Jurkat, Clone E6-1 (cell line): ENCODE data around the gene TANGO6.

DNA sequence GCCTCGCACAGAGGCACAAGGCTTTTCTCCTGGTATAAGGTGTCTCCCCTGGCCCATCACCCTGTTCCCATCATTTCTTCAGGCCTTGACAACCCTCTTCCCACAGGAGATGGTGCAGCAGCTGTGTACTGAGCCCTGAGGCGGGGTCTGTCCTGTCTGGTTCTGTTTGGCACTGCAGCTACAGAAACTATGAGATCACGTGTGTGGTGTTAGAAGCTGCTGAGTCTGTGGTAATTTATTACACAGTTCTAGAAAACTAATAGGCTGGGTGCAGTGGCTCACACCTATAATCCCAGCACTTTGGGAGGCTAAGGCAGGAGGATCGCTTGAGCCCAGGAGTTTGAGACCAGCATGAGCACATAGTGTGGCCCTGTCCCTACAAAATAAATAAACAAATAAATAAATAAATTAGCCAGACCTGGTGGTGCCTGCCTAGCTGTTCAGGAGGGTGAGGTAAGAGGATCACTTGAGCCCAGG lies 7.3 kb downstream of the PLA2G15 start:
- RRBS: no CpG with 5 or more reads among the region's 4 CpGs

DNA sequence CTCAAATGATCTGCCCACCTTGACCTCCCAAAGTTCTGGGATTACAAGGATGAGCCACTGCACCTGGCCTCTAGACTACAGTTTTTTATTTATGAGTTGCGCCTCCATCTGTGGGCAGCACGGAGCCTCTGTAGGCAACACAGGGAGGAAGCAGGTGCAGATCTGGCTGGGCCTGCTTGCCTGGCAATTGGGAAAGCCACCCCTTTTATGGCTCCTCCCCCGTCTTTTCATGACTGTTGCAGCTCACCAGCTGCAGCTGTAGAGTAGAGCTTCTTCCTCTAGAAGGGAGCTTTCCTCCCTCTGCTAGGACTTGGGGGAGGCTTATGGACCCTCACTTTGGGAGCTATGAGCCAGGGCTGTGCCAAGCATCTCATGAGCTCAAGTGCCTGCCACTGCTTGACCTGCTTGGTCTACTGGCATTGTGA lies 7.1 kb upstream of the SLC7A6 start:
- RRBS: no CpG with 5 or more reads among the region's 3 CpGs

- RRBS: 100% methylated on average over 1 of the region's 33 CpGs
These were observed 5.1 kb upstream of the SLC7A6 start for GRCh38 chr16:68258810-68260121.

DNA sequence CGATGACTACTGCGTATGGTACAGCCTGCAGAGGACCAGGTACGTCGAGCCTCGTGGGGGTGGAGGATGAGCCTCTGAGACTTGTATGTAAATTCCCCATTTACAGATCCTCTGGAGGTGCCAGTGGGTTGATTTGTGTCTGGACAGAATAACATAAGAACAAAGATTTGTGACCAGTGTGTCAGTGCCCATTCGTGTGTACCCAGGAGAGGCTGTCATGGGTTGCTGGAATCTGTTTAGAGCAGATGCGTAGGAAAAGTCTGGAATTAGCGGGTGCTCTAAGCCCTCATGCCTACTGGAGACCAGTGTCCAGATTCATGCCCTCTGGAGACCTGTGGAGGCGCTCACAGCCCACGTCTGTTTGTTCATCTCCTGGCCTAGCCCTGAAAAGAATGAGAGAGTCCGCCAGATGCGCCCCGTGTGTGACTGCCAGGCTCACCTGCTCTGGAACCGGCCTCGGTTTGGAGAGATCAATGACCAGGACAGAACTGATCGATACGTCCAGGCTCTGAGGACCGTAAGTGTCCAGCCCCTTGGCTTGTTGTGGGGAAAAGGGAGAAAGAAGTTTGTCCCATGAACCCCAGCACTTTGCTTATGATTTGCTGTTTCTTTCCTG lies 35.1 kb downstream of the PRMT7 start:
- RRBS: no CpG with 5 or more reads among the region's 18 CpGs

DNA sequence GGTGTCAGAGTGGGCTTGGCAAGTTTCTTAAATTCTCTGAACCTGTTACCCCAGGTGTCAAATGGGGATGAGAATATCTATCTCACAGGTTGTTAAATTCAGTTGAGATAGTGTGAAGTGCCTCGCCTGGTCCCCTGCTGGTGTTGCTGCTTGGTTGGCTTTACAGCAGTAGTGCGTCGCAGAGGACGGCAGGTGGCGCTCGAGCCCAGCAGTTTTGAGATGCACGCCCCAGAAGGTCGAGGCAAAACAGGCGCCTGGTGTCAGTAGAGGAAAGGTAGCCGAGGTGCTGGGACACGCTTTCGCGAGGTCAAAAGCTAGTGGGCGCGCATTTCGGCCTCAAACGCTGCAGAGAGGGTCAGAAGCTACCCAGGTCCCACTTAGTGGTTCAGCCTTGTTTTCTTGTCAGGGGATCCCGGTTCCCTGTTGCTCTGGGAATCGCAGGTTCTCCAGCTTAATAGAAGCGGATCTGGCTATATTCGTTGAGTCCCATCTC lies 10.4 kb upstream of the ZFP90 start:
- RRBS: no CpG with 5 or more reads among the region's 21 CpGs

DNA sequence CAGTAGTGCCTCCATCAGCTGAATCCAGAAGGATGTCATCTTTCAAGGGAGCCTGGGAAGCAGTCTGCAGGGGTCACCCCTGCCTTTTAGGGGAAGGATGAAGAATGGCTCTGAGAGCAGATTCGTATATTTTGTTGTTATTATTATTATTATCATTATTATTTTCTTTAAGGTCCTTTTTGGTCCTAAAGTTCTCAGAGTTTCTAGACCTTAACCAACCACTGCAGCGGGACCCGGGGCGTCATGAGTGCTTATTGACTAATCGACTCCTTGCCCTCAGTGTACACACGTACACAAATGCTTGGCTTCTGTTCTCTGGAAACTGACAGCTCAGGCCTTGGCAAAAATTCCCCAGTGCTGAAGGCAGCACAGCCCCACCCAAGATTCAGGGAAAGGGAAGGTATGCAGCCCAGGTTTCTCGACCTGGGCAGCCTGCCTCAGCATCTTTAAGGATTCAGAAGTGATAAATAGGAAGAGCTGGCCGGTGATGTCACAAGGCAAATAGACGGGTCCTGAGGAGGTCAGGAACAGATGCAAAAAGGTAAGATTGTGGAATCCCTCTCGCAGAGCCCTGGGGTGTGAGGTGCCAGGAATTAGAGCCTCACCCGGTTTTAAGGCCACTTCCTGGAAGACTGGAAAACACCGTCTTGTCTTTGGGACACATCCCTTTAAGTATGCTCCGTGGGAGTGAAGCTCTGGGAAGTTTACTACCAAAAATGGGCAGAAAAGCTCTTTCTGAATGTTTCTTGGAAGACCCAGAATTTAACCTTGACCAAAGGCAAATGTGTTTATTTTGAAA lies 9.0 kb upstream of the CDH3 start:
- RRBS: no CpG with 5 or more reads among the region's 13 CpGs

DNA sequence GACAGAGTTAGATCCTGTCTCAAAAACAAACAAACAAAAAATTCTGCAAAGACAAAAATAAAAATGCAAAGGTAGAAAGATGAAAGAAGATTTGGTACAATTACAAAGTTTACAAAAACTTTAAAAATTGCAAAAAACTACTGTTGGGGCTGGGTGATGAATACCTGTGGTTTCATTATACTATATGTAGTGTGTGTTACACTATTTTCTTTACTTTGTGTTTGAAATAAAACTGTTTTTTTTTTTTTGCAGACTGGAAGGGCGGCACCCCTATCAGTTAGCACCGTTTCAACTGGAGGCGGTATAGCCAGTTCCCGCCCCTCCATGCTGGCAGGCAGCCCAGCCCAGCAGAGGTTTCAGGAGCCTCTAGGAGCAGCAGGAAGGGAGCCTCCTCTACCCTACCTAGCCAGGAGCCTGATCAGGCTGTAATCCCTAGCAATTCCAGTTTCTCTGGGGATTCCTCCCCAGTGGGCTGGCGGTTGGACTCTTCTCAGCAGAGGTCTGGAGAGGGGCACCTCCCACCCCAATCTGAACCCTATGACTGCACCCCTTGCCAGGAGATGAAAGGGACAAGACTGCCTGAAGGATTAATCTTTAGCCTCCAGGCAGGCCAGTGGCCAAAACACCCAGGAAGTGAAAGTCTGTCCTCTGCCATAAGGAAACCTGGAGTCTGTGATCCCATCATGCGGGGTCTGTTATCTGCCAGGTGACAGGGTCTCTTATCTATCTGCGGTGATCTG lies 5.1 kb upstream of the CDH1 start:
- RRBS: no CpG with 5 or more reads among the region's 7 CpGs

DNA sequence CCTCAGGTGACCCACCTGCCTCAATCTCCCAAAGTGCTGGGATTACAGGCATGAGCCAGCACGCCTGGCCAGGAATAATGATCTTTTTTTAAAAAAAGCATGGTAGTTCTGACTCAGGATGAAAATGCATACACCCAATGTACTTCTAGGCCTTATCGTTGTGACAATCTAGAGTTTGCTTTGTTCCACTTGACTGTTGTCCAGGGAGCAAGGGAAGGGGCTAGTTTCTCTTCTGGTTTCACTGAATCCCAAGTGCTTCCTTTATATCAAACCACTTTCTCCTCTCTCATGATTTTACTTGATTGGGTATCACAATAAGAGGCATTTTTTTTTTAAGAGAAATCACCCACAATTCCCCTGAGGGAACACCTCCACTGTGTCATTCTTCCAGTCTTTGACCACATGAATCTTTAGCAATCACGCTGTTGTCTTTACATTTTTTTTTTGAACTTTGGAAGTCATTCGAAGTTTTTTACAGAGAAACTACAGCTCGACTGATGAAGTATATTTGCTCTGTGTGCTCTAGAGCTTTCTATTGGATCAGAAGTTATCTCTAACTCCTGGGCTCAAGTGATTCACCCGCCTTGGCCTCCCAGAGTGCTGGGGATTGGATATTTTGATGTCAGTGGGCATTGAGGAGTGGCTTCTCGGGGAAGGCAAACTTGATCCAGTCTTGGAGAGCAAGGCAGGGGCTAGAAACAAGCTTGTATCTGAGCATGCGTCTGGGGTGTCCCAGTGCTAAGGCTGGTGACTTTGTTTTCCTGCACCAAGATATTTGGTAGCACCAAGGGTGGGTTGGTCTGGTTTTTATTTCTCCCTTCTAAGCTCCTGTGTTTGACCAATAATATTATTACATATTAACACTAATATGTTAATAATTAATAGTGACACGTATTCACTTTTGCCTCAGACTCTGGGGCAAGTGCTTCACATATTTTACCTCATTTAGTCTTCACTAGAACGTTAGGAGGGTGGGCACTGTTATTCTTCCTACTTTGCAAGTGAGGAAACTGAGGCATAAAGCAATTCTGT lies 3.1 kb downstream of the CDH1 start:
- RRBS: no CpG with 5 or more reads among the region's 10 CpGs

DNA sequence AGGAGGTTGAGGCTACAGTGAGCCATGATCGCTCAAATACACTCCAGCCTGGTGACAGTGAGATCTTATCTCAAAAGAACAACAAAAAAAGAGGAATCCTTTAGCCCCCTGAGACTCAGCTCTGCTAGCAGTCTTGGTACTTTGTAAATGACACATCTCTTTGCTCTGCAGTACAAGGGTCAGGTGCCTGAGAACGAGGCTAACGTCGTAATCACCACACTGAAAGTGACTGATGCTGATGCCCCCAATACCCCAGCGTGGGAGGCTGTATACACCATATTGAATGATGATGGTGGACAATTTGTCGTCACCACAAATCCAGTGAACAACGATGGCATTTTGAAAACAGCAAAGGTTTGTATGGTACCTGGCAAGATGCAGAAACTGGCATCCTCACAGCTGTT lies 30.2 kb upstream of the TANGO6 start:
- RRBS: no CpG with 5 or more reads among the region's 7 CpGs

DNA sequence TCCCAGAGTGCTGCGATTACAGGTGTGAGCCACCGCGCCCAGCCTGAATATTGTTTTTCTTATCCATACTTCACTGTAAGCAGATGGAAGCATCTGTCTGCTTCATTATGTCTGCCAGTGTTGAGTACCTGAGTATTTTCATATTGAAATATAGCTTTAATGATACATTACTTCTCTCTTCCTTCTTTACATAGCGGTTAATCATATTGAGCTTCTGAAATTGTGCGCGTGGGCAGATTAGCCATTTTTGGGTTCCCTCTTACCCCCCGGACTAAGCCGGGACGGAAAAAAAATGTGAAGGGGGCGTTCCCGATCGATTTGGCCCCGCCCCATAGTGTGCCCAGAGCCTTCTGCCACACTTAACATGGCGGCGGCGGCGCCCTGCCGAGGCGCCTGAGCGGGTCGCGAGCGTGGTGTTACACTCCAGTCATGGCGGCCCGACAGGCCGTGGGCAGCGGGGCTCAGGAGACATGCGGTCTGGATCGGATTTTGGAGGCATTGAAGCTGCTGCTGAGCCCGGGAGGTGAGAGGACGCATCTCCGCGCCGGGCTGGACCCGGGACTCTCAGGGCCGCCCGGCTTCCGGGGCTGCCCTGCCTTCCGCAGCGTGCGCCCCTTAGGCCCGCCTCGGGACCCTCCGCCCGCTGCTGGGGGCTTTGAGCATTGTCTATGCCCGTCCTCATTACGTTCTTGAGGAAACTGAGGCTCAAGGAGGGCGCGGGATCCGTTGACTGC lies at the start of gene TANGO6:
Gene TANGO6, plus strand, starts transcription at position 343 of the 734 bp plus-strand sequence.
- RRBS: no CpG with 5 or more reads among the region's 50 CpGs

DNA sequence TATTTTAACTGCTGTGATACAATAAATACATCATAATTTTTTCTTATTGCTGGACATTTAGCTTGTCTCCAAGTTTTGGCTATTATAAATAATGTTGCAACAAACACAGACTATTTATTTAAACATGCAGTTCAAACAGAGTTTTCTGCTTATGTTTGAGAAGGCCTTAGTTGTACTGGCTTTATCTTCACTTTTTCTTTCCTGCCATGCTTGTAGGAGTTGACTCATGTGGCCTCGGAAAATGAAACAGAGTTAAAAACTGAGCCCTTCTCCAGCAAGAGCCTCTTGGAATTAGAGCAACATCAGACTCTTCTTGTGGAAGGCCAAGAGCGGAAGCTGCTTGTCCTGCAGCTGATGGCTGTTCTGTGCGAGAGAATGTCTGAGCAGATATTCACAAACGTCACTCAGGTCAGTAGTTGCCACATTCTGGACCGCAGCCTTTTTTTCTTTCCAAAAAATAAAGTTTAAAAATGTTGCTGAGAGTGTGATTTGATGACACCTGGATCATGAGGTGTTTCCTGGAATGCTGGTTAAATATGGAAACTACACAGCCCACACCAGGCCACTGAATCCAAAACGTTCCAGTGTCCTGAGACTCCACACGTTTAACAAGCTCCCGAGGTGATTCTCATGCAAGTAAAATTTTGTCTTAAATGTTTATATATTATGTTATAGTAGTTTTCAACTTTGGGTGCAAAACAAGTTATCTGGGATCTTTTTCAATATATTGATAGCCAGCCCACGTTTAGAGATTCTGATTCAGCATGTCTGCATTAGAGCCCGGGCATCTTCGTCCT lies 65.9 kb downstream of the TANGO6 start:
- RRBS: no CpG with 5 or more reads among the region's 11 CpGs

GRCh38 chr16:69367971-69368881 lies 16.6 kb upstream of the TMED6 start:
- RRBS: no CpG with 5 or more reads among the region's 15 CpGs

DNA sequence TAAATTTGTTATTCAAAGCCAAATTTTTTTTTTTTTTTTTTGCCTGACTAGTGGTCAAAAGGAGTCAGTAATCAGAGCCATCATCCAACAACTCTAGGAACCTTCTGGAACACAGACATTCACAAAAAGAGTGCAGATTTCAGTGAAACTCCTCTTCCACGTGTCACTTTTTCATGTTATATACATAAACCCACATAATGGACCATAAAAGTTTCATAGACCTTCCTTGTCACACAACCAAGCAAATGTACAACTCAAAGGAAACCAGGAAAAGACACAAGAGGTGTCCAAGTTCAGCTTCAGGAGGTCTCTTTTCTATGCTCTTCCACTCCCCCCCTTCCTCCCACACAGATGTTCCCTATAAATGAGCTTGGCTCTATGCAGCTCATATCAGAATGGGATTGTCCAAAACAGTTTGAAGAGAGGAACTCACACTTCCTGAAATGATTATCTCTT lies 16.4 kb upstream of the TERF2 start:
- RRBS: no CpG with 5 or more reads among the region's 1 CpG

GRCh38 chr16:69423026-69423701 lies 1.3 kb upstream of the CYB5B start:
- RRBS: no CpG with 5 or more reads among the region's 18 CpGs

DNA sequence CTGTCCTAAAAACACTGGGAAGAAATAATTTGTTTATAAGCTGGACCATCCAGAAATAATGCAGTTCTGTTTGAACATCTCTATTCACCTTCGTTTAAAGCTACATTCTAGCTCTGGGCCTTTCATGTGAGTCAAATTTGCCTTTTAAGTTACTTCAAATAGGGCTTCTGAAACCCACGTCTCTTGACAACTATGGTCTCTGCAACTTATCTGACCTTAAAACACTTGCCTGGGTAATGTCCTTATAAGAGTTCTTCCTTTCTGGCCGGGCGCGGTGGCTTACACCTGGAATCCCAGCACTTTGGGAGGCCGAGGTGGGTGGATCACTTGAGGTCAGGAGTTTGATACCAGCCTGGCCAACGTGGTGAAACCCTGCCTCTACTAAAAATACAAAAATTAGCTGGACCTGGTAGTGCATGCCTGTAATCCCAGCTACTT lies 44.4 kb downstream of the CYB5B start:
- RRBS: no CpG with 5 or more reads among the region's 7 CpGs

DNA sequence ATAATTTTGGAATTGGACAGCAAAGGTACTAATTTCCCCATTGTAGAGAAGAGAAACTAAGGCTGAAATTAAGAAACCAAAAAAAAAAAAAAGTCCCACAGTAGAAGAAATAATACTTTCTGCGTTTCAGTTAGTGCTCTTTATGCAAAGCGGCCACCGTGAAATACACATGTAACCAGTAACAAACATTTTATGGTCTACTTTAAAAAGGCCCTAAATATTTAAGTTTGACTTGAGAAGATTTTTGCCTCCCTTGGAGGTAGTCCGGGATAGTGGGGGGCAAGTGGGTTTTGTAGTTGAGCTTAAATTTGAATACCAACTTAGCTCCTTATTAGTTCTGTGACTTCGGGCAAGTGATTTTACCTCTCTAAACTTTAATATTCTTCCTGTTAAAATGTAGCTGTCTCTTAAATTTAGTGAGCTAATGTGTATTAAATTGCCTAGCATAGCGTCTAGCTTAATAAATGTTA lies 3.5 kb downstream of the NFAT5 start:
- RRBS: no CpG with 5 or more reads among the region's 6 CpGs

GRCh38 chr16:69609438-69610450 lies 44.0 kb downstream of the NFAT5 start:
- RRBS: no CpG with 5 or more reads among the region's 7 CpGs

DNA sequence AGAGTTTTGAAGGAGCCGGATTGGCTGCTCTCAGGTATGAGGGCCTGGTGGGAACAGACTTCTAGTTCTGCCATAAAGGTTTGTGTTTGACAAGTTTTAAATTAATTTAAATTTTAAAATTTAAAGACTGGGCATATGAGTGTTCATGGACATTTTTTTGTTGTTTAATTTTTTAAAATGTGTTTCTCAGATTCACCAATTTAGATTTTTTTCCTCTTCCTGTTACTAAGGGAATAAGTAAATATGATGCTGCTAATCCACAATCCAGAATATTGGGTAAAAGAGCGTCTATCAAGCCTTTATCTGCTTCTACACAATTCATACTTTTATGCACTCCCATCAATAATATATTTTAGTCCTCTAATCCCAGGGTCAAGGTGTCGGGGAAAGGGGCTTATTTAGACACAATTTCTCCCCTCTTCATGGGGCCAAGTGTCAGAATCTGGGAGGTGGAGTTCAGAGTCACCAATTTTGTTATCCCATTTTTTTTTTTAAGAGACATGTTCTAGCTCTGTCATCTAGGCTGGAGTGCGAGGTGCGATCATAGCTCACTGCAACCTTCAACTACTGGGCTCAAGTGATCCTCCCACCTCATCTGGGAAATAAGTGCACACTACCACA lies 63.5 kb downstream of the NFAT5 start:
- RRBS: no CpG with 5 or more reads among the region's 5 CpGs

GRCh38 chr16:69639240-69639947 lies 73.6 kb downstream of the NFAT5 start:
- RRBS: no CpG with 5 or more reads among the region's 1 CpG